ENCODE measurements around a stretch of chr19.

DNA sequence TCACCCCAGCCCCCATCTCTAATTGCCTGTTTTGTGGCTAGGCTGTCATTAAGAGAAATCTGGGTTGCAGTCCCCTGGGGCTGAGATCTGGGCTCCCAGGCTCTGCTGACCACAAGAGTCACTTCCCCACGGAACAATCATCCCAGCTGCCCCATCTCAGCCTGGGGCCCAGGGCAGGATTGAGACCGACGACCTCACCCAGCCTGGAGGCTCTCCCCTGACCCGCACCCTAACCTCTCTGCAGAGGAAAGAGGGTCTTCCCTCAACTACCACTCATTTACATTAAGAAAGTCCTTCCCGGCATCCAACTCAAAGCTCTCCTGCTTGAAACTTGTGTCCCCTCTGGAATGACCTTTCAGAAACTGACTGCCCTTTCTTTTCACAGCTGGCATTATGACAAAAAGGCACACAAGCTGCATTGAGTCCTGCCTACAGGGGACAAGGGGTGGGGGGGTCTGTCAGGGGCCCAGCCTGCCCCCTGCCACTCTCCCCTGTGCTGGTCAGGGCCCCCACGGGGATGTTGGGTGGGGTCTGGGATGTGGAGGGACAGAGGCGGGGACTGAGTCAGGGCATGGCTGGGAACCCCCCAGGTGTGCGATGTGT lies 2.2 kb downstream of the COL5A3 start:
- PRO-cap = no peak

- PRO-cap = no peak
These were observed 15.2 kb upstream of the SHFL start for GRCh38 chr19:10070571-10071595.

GRCh38 chr19:10114959-10115645 lies 3.6 kb downstream of the P2RY11 start:
- PRO-cap = no peak

GRCh38 chr19:10121835-10122418 lies 2.2 kb upstream of the EIF3G start:
- PRO-cap = no peak

DNA sequence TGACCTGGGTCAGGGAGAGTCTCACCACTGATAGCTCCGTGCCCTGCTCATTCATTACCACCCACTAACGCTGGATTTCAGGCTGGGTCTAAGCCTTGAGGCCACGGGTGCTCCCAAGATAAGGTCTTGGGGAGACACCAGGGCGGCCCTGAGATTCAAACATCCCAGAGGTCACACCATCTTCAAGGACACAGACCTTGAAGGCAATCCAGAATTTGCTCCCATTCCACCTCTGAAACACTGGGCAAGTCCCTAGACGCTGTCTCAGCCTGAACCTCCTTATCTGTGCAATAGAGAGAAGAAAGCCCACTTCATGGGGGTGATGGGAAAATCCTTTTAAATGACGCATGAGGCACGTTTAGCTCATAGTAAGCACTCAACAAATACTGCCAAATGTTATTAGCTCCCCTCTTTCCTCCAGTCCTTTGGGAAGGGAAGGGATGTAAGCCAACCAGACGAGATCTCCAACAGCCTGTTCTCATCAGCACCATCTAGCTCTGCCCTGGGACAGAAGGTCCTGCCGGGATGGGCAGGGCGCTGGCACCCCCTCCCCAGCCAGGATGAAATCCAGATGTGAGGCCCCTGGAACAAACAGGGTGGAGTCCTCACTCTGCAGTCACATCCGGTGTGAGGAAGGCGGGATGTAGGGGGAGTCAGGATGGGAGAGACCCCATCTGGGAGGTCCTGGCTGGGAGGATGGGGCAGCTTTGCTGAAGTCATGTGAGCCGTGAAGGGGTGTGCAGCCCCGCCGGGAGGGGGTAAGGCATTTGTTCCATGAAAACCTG lies 4.8 kb downstream of the S1PR2 start:
- PRO-cap = no peak

GRCh38 chr19:10237566-10238017 lies 6.5 kb upstream of the S1PR2 start:
- PRO-cap = no peak

GRCh38 chr19:10305433-10305843 lies 10.4 kb downstream of the FDX2 start:
- PRO-cap = no peak

DNA sequence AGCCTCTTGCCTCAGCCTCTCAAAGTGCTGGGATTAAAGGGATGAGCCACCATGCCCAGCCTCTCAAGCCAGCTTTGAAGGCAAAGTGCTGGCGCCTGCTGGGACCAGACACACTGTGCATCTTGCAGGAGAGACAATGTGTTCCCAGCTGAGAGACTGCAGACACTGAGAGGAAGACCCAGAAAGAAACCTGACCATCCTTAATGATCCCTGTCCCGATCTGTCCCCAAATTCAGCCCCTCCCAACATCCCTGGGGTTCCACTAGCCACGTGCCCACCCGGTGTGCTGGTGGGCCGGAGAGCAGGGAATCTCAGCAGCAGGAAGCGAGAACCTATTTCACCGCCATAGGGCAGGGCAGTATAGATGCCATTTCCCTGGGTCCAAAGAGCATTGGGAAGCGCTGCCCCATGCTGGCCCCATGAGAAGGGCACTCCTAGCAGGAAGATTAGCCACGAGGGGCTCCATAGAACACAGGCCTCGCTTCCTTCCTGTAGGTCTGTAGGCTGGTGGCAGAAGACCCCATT lies 1.0 kb downstream of the RAVER1 start:
- PRO-cap = no peak

- PRO-cap = no peak
These were observed 1.2 kb upstream of the PDE4A start for GRCh38 chr19:10419201-10419414.

GRCh38 chr19:10423922-10424325 lies 3.6 kb downstream of the PDE4A start:
- PRO-cap = no peak

DNA sequence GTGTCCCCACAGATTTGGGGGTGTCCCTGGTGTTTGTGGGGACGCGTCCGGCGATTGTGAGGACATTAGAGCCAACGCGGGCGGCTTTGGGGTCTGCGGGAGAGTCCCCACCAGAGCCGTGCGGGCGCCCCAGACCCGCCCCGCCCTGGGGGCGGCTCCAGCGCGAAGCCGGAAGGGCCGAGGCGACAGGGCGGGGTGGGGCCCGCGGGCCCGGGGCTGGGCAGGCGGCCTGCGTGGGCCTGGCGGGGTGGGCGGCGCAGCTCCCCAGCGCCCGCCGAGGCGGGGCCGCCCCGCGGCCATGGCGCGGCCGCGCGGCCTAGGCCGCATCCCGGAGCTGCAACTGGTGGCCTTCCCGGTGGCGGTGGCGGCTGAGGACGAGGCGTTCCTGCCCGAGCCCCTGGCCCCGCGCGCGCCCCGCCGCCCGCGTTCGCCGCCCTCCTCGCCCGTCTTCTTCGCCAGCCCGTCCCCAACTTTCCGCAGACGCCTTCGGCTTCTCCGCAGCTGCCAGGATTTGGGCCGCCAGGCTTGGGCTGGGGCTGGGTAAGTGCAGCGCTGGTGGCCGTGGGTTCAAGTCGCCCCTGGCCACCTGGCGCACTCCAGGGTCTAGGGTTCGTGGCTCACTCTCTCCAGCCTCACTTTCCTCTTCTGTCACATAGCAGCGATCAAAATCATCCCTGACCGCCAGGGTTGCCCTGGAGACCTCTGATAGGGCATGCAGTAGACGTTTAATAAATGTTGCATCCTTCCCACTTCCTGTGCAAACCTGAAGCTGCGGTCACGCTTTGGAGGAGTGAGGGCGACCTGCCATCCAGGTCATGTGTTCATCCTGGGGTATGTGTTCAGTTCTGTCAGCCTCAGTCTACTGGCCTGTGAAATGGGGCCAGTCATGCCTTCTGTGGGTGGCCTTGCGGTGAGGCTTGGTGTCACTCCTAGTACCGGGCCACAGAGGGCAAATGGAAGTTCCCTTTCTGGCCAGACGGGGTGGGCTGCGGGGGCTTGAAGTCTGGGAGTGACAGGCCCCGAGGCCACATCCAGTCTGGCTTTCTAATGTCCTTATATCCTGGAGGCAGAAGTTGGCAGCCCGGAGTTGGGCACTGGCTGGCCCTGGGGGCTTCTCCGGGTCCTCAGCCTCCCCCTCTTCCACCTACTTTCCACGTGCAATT lies 10.6 kb downstream of the PDE4A start:
- PRO-cap = no peak

DNA sequence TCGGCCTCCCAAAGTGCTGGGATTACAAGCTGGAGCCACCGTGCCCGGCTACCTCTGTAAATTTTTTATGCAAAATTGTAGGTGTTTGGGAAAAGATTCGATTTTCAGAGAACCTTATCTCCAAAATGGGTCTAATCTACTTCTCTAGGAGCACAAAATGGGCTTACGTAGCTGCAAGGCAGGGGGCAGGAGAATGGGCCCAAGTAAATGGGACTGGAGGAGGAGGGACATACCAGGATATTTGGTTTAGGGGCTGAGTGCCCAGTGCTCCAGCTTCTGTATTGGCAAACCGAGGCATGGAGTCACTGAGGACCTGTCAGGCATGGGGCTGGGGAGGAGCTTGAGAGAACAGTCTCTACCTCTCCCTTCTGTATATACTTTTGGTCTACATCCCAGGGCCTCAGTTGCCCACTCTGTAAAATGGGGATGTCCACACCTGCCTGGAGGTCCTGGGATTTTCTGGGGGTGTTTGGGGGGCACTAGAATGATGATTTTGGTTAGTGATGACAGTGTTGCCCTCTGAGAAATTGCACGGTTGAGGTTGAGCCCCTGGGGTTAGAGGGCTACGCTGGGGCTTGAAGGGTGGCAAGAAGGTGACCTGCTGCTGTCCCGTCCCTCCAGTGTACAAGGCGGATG lies 4.7 kb downstream of the ATG4D start:
- PRO-cap = no peak

DNA sequence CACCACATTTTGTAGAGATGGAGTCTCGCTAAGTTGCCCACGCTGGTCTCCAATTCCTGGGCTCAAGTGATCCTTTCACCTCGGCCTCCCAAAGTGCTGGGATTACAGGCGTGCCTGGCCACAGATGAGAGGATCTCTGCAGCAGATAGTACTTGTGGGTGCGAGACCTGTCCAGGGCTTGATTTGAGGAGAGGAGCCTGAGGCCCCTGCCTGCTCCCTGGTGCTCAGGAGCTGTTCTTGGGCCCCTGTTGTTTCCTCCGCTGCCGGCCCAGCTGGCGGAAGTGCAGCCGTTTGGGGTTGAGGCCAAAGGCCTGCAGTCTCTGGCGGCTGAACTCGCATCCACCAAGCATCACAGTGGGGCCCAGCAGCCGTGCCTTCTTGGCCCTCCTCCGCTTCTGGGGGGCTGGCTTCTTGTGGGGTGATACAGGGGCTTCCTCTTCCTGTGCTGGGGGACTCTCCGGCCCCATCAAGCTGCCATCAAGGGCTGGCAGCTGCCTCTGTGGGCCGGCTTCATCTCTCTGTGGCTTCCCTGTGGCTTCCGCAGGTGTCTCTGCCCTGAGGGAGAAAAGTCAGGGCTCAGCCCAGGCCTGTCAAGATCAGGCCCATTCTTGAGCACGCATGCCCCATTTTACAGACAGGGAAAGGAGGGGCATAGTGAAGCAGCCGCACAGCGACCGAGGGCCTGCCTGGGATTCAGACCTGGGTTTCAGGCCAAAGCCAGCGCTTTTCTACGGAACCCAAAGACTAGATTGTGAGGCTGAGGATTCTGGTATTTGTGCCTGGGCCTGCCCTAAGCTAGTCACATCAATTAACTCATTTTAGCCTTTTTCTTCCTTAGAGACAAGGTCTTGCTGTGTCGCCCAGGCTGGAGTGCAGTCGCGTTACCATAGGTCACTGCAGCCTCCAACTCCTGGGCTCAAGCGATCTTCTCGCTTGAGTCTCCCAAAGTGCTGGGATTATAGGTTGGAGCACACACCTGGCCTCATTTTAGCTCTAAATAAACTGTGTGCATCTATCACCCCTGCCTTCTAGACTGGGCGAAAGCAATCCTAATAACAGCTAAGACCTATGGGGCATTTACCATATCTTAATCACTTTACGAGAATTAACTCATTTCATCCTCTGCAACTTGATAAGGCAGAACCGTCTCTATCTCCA lies 10.4 kb downstream of the ATG4D start:
- PRO-cap = no peak

GRCh38 chr19:10593874-10594702 lies 7.0 kb upstream of the AP1M2 start:
- PRO-cap = no peak

DNA sequence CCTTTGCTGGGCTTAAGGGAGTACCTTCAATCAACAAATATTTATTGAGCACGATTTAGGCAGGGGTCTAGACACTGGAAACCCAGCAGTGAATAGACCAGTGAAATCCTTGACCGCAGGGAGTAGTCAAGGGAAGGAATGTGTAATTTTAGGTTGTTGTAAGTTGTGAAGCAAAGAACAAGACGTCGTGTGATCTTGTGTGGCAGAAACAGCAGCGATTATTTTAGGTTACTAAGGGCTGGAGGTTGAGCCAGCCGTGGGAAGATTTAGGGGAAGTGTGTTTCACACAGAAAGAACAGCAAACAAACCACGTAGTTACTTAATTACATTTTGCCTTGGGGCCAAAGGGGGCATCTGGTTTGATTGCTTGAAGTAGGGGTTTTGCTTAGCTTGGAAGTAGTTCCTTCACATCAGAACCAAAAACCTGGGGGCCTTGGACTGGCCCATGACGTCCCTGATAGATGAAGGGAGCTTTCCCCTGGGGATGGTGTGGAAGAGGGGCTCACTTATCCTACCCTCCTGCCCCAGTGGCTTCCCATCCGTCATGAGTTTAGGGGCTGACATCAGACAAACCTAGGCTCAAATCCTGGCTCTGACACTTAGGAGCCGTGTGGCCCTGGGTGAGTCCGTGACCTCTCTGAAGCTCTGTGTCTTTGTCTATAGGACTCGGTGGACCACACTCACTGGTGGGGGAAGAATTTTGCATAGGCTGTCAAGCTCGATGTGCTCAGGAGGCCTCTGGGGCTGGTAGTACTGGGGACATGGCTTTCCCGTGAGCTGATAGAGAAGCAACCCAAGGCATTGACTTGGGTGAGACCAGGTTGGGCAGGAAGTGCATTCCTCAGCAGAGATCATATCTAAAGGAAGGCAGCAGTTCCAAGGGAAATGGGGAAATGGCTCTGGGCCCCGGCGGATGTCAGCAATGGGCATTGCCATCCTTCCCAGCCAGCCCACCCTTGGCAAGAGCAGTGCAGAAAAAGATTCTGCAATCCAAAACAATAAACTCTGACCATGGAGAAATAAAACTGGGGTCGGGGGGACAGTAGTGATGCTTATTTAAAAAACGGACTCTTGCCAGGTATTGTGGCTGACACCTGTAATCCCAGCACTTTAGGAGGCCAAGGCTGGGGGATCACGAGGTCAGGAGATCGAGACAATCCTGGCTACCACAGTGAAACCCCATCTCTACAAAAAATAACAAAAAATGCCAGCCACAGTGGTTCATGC lies 17.3 kb upstream of the AP1M2 start:
- PRO-cap = no peak

GRCh38 chr19:10682493-10683058 lies 18.7 kb upstream of the QTRT1 start:
- PRO-cap = no peak

DNA sequence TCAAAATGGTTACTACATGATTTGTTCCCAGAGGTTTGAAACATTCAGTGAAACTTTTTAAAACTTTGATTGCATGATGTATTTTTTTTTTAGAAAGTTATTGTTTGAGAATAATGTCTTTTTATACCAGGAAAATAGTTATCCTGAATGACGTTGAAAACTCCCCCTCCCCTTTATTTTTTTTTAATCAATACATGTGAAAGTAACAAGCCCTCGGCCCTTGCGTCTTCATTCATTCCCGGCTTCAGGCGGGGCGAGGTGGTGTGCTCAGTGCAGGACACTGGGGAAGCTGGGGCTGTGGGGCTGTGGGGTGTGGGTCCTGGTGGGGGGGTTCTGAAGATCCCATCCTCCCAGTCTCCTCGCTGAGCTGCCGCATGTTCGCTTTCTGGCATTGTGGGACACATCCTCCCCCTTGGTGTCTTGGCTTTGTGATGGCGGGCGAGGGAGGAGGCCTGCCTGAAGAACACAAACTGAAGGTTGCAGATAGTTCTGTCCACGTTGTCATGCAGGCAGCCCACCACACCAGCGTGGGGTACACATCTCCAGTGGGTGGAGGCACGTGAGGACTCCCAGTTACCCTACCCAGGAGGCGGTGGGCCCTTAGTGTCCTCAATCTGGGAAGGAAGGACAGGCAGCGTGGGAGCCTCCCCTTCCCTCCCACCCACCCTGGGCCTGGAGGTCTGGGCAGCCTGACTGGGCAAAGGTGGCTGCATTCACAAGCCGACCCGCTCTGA lies 15.5 kb upstream of the QTRT1 start:
- PRO-cap = no peak

DNA sequence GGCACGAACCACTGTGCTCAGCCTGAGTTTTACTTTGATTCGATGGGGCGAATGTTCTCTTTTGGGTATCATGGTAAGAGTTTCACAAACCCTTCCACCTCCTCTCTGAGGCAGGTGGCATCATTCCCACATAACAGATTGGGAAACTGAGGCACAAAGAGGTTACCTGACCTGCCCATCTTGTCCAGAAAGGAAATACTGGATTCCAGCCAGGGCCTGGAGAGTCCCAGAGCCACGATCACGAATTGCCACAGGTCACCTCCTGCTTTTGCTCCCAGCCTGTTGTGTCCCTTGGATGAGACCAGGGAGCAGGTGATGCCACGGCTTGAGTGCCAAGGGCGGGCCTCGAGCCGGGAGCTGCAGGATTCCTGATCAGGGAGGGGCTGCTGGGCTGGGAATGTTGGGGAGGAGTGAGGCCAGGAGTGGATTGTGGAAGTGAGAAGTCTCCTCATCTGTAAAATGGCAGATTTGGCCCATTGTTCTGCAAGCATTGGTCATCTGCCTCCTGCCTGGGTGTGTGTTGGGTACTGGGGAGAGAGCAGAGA lies 29.3 kb downstream of the DNM2 start:
- PRO-cap = no peak

DNA sequence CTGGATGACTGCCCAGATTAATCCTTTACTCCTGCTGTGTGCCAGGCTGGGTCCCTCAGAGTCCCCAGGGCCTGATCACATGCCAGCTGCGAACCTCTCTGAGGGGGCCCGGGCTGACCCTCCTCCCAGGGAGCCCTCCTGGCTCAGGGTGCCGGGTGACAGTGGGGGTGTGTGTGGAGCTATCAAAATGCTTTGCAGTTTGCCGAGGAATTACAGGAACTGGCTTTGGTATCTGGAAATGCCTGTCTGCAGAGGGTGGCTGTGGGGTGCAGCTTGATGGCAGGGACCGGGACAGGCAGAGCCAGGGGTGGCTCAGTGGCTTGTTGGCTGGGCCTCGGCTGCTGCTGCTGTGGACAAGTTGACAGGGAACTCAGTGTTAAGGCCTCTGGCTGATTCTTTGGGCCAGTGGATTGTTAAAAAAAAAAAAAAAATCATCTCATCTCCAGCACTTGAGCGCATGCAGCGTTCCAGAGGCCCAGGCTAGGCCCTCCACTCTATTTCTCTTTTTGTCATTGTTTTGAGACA lies 49.0 kb downstream of the DNM2 start:
- PRO-cap = no peak

- PRO-cap = no peak
These were observed 40.0 kb downstream of the TMED1 start for GRCh38 chr19:10795728-10796781.